Metastatic Pancreatic Carcinoma in the Ovary (tissue), 1 donor: Measurements from ENCODE around the genes PTGER4 and MROH2B.

GRCh38 chr5:39415021-39415546 is 9.7 kb downstream of the DAB2 start:
- PRO-cap: no peak

- PRO-cap: no peak
These were observed 261.7 kb upstream of the PTGER4 start for GRCh38 chr5:40418054-40418378.

GRCh38 chr5:40486297-40486936 is 193.3 kb upstream of the PTGER4 start:
- PRO-cap: no peak

DNA sequence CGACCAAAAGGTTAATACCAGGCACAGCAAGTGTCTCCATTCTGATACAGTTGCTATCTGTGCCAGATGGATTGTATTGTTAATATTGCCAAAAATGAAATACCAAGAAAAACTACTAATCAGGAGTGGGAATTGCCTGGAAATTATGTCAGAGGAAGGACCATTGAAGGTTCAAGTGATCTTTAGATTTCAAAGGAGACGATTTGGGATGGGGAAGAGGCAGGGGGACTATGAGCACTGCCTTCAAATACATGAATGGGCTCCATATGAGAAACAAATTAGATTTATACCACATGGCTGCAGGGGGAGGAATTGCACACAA is 95.9 kb upstream of the PTGER4 start:
- PRO-cap: no peak

GRCh38 chr5:40672203-40672853 is 7.4 kb upstream of the PTGER4 start:
- PRO-cap: no peak

- PRO-cap: bidirectional peak, plus-strand start at chr5:40679409, minus-strand start at chr5:40679301; bidirectional peak, plus-strand start at chr5:40679917, minus-strand start at chr5:40679697
These were observed at the start of gene PTGER4 for GRCh38 chr5:40678806-40680044. PTGER4 (plus strand) TSS chr5:40679915.

DNA sequence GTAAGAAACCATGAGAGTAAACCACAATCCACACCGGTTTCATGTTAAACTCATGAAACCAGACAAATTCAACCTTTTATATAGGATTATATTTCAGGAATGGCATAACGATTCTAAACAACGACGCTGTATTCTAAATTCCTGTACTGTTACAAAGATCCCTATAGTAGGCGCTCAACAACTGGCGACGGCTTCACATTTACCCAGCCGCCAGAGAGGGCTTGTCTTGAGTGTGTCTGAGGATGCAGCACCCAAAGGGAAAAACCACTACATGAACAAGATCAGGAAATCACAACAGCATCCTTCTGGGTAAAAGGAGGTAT is 806 bp downstream of the TTC33 start:
- PRO-cap: unidirectional peak, plus-strand start at position 229 of the sequence

- PRO-cap: no peak
These were observed 1.2 kb downstream of the CARD6 start for GRCh38 chr5:40842369-40842734.

- PRO-cap: no peak
These were observed 2.0 kb downstream of the C7 start for GRCh38 chr5:40911136-40911764.

GRCh38 chr5:41071076-41071576 is at the start of gene MROH2B:
MROH2B (minus strand) TSS chr5:41071342.
- PRO-cap: no peak

DNA sequence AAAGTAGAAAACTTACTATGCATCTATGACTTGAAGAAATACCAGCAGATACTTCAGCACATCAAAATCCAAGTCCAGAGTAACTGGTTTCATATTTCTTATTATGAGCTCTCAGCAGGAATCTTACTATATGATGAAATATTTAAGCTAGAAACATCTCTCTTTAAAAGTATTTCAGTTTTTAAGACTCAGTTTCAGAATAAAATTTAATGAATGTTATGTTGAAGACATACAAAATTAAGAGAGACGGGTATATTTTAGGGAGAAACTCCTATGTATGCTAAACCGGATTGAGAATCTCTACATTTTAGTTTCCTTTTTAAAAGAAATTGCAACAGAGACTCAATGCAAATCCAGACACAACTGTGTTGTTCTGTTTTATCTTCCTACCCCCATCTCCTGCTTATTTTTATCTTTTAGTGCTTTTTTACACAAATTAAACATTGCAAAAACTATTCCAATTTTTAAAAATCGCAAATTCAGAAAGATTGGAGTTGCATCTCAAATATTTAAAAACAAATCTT is 47.9 kb upstream of the C6 start:
- PRO-cap: no peak

- PRO-cap: no peak
These were observed 43.1 kb downstream of the OXCT1 start for GRCh38 chr5:41826935-41827676.

GRCh38 chr5:42493134-42493450 is 69.9 kb downstream of the GHR start:
- PRO-cap: no peak

- PRO-cap: no peak
These were observed 164.4 kb downstream of the GHR start for GRCh38 chr5:42587597-42588070.

DNA sequence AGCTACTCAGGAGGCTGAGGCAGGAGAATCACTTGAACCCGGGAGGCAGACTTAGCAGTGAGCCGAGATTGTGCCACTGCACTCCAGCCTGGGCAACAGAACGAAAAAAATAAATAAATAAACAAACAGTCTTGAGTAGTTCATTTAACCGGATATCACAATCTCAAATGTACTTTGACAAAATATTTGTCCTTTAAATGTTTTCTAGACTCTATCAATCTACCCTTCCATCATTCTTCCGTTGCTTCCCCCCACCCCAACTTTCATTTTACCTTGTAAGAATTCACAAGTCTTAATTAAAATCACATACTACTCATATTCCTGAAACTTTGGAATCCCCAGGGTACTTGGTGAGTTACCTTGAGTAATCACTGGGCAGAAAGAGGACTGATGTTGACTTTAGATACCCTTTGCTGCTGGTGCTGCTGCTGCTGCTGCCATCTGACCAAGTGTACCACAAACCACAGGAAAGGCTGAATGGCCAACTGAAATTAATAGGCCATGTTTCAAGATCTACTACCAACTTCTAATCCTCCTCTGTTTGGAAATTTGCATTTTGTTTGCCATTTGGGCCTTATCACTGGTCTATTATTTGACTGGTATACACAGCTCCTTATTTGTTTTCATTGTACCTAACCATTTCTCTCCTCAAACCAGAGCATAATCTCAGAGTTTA is 13.5 kb downstream of the SELENOP start:
- PRO-cap: no peak

DNA sequence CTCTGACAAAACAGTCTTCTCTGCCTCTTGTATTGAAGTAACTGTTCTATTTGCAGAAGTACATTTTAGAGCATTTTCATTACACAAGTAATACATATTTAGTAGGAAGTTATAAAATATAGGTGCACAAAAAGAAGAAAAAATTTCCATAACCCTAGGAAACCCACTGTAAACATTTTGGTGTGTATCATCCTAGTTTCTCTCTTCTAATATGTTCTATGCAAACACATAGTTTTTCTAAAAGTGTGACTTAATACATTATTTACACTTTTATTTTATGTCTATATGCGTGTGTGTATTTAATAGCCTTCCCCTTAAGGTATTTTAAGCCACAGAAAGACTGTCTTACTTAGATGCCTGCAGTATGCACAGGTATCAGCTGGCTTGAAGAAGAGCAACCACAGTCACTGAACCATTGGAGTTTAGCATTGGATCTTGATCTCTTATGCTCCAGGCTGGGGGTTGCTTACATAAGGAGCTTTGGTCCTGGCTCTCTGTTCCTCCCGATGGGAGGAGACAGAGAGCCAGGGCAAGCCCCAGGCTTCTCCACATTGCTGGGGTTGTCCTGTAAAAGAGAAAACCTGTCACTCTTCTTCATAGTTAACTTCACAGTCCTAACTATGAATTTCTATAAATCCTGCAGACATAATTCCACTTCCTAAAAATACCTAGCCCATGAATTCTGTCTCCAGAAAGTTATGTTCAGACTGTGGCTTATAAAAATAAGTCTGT is 3.7 kb downstream of the SELENOP start:
- PRO-cap: no peak

DNA sequence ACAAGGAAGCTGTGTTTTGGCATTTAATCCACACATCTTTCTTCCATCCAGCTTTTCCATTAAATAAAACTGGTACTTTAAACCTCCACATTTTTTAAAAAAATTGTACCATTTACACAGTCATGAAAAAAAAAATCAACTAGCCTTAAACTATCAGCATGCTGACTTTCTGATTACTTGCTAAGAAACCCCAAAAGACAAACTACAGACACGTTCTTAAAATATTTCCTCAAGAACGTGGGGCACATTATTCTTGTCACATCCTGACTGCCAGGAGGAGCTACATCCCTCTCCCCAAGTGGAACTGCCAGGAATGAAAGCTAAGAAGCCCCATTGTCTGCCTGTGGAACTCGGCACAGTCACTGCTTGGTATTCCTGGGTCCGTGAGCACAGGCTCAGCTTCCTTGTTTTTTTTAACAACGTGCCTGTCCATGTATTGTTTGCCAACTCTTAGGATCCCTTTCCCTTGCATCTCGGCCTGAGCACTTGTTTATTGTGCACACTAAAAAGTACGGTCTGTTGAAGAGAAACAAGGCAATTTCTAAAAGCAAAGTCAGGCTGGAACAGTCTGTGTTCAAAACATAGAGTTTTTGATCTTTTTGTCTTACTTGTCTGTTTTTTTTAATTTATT is 46.9 kb upstream of the SELENOP start:
- PRO-cap: no peak

- PRO-cap: no peak
These were observed 88.8 kb downstream of the ANXA2R start for GRCh38 chr5:42951183-42951901.

GRCh38 chr5:42982066-42982311 is 58.1 kb downstream of the ANXA2R start:
- PRO-cap: no peak

DNA sequence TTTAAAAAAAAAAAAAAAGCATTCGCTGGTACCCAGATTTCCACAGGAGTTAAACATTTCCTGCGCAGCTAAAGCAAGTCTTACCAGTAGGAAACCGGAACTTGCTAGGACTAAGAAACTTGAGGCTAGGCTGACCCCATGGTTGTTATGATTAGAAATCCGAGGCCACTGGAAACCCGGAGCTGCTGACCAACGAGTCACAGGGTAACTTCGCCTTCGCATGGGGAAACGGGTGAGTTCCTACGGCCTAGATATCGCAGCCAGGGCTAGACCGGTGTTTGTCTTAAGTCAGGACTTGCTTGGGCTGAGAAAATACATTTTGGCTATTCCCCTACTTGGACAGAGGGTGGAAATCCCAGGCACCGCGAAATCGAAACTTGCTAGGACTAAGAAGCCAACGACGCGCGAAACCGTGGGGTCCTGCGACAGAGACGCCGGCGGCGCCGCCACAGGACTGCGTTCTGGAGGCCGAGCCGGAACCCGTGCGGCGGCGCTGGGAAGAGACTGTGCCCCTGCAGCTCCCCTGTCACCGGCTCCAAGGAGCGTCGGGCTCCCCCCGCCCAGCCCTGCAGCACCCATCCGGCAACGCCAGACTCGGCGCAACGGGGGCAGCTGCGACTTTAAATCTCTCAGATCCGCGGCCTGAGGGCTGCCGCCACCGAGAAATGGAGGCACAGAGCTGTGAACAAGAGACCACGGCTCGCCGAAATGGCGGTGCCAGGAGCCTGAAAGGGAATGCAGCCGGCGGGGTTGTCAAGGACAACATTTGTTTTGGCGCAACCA is 1.7 kb upstream of the ANXA2R start:
- PRO-cap: no peak